Mesangial cell (primary cell): ENCODE data around the genes IPO9 and GPR37L1.

DNA sequence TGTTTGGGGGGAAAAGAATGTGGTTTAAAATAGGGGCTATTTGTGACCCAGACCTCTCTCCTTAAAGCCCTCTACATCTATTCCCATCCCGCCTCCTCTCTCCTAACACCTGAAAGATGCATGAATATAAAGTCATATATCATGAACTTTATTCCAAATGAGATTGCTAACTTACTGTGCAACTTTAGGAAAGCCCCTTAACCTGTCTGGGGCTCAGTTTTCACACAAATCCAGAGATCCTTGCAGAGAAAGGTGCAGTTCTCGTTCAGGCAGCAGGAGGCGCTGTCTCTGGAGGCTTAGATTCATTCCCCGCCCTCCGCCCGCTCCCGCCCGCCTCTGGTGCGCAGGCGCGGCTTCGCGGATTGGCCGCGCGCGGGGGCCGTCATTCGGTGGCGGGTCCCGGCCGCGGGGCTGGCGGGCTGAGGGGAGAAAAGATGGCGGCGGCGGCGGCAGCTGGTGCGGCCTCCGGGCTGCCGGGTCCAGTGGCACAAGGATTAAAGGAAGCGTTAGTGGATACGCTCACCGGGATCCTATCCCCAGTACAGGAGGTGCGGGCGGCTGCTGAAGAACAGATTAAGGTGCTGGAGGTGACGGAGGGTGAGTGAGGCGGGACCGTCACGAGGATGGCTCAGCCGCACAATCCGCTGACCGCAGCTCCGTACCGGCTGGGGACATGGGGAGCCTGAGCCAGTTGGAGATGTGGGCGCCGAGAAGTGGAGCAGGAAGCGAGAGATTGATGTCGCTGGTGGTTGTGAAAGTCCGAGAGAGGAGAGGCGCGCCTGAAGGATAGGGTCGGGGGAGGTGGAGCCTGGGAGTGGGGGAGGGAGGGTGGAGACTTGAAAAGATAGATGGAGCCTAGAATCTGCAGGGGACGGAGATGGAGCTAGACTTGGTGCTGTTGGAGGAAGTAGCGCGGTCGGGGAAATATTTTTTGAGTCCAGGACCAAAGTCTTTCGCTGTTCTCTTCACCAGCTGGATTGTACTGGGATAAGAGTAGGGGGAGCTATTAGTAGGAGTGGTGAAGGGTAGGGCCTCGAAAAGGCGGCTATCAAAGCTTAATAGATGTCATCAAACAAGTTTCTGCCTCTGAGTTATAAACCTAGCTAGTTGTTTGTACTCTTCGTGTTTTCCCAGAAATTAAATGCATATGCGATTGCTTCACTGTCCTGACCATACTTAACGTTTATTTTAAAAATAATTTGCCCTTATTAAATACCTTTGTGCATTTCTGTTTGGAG is at the start of gene IPO9:
TSS of gene IPO9 (plus strand) at position 382 of the 1,238 bp plus-strand sequence.
- RAMPAGE, long total RNA: start-site peak on the plus strand centred at position 403 of the sequence, 69 bp wide, 388 reads

DNA sequence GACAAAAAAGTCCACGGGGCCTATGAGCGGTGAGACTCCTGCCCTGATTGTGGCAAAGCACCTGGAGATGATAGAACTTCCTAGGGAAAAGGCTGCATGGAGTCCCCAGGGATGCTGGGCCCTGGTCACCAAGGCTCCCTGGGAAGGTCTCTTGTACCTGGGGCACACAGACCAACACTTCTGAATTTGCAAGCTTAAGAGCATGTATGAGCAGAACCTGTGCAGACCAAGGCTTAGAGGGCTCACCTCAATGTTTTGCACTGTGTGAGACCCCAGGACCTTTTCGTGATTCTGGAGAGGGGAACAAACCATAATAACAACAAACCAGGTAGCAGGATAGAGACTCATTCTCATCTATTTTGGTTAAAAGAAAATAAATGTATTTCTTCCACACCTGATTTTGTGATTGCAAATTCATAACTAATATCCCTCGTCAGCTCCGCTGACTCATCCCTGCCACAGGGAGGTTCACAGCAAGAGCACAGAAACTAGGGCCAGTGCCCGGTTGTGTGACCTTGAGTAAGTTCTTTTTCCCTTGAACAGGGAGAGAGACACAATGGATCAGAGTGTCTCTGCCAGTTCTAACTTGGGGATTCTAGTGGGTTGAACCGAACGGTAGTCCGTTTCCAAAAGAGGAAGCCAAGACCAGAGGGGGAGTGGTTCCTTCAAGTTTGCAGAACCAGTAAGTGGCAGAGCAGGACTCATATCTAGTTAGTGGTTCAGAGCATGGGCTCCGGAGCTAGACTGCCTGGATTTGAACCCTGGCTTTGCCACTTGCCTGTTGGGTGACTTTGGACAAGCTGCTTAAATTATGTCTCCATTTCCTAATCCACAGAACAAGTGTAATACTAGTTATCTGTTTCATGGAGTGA is 5.1 kb upstream of the SHISA4 start:
- RAMPAGE, long total RNA: no peak

DNA sequence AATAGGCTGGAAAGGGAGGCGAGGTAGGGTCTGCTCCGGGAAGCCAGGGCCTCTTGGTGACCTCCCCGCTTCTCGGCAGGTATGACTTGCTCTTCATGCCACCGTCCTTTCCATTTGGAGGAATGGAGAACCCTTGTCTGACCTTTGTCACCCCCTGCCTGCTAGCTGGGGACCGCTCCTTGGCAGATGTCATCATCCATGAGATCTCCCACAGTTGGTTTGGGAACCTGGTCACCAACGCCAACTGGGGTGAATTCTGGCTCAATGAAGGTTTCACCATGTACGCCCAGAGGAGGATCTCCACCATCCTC is 13.2 kb upstream of the ELF3 start:
- RAMPAGE, long total RNA: no peak

- RAMPAGE, long total RNA: no peak
These were observed 50.6 kb upstream of the GPR37L1 start for GRCh38 chr1:202072116-202072565.

GRCh38 chr1:202122497-202123088 is at the start of gene GPR37L1:
TSS of gene GPR37L1 (plus strand) at chr1:202122917.
- RAMPAGE, long total RNA: no peak

- RAMPAGE, long total RNA: no peak
These were observed 7.0 kb downstream of the GPR37L1 start for GRCh38 chr1:202129780-202130121.

DNA sequence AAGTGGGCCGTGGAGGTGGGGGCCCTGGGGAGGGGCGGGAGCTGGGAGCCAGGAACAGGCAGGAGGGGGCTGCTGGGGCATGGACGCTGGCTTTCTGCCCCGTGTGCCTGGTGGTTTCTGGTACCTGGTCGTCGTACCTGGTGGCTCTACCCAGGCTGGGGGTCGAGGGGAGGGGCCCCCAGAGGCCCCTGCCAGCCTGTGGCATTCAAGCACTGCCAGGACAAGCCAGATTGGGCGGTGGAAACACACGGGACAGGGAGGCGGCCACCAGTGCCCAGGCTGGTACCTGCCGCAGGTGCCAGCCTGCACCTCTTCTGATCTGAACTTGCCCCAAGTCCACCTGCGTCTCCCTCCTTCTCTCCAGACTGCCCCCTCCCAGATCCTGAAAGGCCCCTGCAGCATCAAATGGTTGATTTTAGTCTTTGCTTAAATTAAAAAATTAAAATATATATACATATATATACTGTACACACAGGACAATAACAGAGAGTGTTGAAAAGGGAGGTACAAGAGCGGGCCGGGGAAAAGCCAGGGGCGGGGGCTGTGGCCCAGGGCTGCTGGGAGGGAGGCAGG is 10.8 kb downstream of the ARL8A start:
- RAMPAGE, long total RNA: no peak

DNA sequence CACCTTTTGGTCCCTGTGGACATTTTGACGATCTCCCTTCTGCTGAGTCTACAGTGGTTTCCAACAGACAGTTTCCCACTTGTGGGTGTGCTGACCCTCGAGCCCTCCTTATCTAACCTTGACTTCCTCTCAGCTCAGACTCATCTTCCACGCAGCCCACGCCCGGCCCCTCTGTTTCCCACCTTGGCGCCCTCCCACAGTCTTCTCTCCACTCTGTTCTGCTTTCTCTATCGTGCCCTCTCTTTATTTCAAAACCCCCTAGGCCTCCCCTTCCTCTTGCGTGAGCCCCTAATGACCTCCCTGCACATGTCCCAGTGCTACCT is 6.1 kb upstream of the ARL8A start:
- RAMPAGE, long total RNA: no peak

GRCh38 chr1:202155192-202155915 is 5.0 kb downstream of the PTPN7 start:
- RAMPAGE, long total RNA: no peak

DNA sequence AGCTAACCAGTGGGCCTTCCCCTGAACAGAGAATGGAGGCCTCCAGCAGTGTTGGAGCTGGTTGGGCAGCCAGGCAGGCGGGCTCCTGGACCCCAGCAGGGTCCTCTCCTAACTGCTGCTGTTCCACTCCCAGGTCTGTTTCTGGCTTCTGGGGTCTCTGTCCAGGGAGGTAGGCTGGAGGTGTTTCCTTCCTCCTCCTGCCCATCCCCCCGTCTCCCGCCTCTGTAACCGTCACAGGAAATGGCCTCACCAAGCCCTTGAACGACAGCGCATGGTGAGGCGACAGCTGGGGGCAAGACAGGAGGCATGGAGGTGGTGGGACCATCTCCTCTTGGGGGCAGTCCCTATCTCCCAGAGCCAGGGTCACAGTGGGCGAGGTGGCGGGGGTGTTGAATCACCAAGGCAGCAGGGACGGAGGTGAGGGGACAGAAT is 539 bp downstream of the PTPN7 start:
- RAMPAGE, long total RNA: no peak

- RAMPAGE, long total RNA: no peak
These were observed 5.2 kb upstream of the PTPN7 start for GRCh38 chr1:202165293-202166229.

DNA sequence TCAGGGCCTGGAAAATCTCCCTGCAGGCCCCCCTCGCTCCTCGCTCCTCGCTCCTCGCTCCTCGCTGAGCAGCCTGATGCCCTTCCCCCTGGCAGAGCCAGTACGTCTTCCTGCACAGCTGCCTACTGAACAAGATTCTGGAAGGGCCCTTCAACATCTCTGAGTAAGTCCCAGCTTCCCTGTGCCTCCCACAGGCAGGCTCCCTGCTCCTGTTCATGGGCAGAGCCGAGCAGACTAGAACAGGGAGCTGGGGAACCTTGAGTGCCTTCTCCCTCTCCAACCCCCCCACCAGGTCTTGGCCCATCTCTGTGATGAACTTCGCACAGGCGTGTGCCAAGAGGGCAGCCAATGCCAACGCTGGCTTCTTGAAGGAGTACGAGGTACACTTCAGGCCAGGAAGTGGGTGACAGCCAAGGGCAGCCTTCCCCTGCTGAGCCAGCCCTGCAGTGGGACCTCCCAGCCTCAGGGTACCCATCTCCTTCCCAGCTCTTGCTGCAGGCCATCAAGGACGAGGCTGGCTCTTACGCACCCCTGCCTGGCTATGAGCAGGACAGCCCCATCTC is 6.5 kb upstream of the LGR6 start:
- RAMPAGE, long total RNA: no peak

GRCh38 chr1:202203372-202203951 is 9.9 kb downstream of the LGR6 start:
- RAMPAGE, long total RNA: no peak

DNA sequence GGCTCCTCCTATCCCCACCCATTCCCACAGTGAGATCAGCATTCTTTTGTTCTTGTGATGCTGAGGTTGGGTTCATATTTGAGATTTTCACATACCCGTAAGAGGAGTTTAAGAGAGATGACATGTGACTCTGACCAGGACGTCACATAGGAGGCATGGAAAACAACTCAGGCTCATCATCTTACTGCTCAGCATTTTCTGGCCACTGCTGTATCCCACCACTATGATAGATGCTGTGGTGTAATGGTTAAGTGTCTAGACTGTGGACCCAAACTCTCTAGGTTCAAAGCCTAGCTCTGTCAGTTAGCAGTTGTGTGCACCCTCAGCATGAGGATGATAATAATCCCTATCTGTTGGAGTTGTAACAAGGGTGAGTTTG is 40.7 kb downstream of the LGR6 start:
- RAMPAGE, long total RNA: no peak

- RAMPAGE, long total RNA: no peak
These were observed 170.9 kb downstream of the SYT2 start for GRCh38 chr1:202539113-202539954.

DNA sequence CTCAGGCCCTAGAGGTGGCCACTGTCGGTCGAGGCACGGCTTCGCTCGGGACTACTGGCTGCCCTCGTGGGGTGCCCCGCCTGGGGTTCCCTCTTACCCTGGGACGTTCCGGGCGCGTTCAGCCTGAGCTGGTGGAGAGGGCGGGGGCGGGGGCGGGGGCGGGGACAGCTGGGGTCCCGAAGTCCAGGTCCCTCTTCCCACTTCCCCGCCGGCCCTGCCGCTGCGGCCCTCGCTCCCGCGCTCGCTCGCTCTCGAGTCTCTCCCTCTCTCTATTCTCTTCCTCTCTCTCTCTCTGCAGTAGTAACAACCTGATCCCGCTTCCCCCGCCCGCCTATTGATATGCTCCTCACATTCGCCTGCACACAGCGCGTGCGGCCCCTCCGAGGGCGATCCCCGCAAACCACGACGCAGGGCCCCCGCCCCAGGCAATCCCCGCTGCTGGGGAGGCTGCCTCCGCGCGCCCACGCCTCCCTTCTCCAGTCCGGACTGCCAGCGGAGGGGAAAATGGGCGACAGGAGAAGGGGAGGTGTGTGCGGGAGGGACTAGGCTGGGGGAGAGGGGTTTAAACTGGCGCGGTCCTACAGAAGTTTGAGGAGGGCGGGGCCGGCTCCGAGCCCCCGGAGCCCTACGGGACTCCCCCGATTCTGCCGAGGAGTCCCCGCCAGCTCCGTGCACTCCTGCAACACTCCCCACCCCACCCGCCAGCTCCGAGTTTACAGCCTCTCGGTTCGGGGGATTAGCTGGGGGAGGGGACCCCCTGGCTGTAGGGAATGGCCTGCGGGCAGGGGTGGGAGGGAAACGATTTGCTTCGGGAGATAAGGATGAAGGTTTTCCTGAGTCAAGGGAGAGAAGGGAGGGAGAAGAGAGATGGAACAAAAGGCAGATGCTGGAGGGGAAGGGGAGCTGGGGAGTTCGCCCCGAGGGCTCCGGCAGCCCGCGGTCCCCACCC is 66.8 kb downstream of the SYT2 start:
- RAMPAGE, long total RNA: no peak

DNA sequence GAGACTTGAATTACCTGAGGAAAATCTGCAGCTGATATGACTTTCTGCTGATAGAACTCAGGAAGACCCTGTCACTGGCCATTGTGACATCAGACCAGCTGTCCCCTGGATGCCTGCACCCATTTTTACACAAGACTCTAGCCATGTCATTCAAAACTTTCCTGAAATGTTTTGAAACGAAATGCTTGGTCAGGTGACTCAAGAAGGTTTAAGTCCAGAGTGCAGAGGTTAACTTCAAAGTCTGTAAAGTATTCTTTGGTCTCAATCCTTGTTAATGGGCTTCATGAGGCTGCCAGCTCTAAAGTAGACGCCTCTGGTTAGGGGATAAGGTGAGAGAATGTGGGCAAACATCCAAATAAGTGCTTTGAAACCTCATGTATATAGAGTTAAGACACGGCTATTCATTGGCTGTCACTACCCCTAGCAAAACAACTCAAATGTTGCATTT is 26.3 kb downstream of the RABIF start:
- RAMPAGE, long total RNA: no peak

DNA sequence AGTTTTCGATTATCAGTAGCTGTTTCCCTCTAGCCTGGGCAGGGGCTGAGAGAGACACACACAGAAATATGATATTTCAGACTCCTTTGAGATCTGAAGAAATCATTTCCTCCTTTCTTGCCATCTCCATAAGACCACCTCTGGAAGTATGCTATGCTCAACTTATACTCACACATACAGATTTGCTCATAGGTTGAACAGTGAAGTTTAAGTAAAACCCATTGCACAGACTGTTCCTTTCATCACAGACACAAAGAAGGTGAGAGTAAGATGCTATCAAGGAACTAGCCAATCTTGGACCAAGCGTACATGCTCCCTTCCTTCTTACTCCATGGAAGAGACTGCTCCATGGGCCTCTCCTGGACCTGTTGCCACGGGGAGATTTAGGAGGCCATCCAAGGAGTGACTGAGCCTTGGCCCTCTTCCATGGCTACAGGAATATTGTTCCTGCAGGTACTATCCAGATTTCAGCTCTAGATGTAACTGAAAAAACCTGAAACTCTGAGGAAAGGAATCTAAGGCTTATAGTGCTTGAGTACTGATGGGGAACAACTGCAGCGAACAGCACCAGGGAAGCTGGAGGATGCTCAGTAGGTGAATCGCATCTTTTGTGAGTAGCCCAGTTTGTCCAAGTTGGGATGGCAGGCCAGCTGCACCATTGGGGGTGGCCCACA is 4.0 kb upstream of the ADIPOR1 start:
- RAMPAGE, long total RNA: no peak

DNA sequence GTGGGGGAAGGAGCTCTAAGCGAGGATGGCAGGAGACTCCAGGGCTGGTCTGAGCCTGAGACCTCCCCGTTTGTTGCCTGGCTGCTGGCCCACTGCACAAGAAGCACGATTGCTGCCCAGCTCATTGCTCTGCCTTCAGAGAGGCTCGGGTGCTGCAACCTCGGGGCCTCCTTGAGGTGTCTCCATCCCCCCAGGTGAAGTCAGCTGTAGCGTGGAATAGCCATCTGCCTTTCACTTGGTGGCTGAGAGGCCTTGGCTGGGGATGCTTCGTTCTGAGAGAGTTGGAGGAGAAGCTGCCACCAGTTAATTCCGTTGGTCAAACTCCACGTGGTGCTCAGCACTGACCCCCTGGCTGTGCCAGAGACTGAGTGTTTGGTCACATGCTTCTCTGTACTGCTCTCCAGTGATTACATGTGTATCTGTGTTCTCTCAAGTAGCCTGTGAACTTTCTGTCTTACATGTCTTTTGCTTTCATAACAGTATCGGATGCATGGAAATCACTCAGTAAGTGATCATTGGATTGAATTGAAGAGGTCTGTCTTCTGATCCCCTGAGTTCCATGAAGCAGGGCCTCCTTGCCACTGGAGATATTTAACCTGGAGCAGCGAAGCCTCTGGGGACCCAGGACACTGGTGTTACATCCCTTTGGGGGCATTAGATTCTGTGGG is 2.9 kb downstream of the PPFIA4 start:
- RAMPAGE, long total RNA: no peak

GRCh38 chr1:203201532-203202021 is 15.1 kb upstream of the CHI3L1 start:
- RAMPAGE, long total RNA: no peak